CD14-positive monocyte (primary cell): Measurements from ENCODE around the gene EMC7.

GRCh38 chr15:32030804-32031292 is 533 bp downstream of the CHRNA7 start:
- CAGE, long polyA plus RNA = no peak

DNA sequence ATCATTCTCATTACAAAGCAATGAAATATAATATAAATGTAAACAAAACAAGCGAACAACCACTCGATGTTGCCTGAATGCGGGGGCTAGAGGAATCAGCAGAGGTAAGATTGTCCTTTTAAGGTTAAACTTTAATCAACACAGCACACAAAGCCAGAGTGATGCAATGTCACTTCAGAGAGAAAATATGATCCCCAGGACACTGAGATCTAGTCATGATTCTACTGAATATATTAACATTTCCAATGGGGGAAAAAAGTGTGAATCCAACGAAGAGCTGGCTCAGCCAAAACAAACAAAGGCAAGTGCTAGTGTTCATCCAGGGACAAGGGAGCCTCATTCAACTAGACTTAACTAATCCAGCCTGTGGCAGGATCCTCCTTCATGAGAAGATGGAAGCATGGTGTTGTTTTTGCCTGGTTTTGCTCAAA is 35.7 kb downstream of the SCG5 start:
- CAGE, long polyA plus RNA = no peak

GRCh38 chr15:32861832-32862311 is 144.1 kb downstream of the GREM1 start:
- CAGE, long polyA plus RNA = no peak

DNA sequence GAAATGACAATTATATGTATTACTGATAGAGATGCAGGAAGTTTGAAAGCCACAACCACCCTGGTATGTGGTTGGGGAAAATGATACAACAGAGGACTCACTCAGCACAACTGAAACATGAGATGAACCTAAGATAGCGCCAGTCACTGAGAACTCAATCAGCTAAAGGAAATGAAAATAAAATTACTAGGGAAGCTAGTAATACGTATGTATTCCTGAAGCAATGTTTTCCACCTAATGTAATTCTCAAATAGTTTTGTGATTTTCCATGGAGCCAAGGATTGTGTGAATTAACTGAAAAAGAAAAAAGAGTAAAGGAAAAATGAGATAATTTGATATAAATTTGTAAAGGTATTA is 90.1 kb downstream of the FMN1 start:
- CAGE, long polyA plus RNA = no peak

DNA sequence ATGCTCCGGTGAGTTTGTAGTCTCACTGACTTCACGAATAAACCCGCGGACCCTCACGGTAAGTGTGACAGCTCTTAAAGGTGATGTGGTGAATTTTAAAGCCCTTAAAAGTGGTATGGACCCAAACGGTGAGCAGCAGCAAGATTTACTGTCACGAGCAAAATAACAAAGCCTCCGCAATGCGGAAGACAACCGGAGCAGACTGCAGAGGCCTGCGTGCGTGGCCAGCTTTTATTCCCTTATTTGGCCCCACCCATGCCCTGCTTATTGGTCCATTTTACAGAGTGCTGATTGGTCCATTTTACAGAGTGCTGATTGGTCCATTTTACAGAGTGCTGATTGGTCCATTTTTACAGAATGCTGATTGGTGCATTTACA is 65.9 kb downstream of the FMN1 start:
- CAGE, long polyA plus RNA = no peak

- CAGE, long polyA plus RNA = no peak
Observed at GRCh38 chr15:33856203-33856726, 112.0 kb upstream of the CHRM5 start.

DNA sequence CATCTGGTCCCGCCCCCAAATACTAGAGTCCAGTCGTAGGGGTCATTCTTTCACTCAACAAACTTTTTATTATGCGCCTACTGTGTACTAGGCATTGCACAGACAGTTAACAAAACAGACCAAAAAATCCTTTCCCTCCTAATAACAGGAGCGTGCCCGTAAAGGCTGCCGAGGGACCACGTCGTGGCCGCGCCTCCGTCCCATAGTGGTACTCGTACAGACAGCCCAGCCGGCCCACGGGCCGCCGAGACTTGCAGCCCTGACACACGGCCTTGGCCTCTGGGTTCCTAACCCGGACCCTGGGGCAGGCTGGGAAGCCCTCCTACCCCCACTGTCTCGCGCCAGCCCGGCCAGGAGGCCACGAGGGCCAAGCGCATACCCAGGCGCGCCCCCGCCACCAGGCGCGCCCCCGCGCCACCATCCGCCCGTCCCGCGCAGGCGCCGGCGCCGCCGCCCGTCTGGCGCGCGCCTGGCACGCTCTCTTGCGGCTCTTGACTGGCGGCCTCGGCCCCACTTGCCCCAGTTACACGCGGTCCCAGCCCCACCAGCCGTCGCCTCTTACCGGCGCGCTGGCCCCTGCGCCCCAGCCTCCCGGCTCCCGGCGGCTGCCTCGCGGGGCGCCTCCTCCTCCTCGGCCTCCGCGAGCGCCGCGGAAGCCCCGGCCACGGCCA is 651 bp downstream of the AVEN start:
- CAGE, long polyA plus RNA = no peak

- CAGE, long polyA plus RNA = no peak
Observed at GRCh38 chr15:34101233-34101973, at the start of gene EMC7. EMC7 (minus strand) TSS chr15:34101862.

GRCh38 chr15:34239104-34239790 is 14.4 kb downstream of the EMC4 start:
- CAGE, long polyA plus RNA = no peak

GRCh38 chr15:34337232-34337597 is 366 bp downstream of the SLC12A6 start:
- CAGE, long polyA plus RNA = no peak

DNA sequence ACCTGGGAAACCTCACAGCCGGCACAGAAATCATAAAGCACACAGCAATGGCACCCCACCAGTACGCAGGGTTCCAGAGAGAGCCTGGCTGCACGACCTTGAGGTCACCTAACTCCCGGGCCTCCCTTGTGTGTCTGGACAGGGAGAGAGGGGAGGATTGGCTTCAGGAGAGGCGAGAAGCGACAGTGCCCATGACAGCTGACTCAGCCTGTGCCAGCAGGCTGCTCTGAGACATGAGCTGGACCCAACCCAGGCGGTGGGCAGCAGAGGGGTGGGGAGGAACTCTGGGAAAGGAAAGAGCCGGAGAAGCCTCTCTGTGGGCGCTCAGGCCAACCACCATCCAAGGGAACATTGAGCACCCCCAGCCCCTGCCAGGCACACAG is 3.0 kb downstream of the GOLGA8B start:
- CAGE, long polyA plus RNA = no peak

GRCh38 chr15:34584342-34584858 is 949 bp upstream of the GOLGA8B start:
- CAGE, long polyA plus RNA = no peak

DNA sequence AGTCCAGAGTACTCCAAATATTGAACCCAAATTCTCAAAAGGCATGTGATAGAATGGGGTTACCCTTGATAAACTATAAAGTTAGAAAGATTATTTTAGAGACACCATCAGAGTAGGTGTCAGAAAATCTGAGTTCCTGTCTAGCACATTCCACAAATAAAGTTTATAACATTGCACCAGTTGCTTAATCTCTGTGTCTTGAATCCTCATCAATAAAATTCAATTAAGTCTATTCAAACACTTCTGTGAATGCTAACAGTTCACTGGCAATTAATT is 6.5 kb downstream of the ACTC1 start:
- CAGE, long polyA plus RNA = no peak

- CAGE, long polyA plus RNA = no peak
Observed at GRCh38 chr15:34791865-34792774, 3.2 kb downstream of the ACTC1 start.

DNA sequence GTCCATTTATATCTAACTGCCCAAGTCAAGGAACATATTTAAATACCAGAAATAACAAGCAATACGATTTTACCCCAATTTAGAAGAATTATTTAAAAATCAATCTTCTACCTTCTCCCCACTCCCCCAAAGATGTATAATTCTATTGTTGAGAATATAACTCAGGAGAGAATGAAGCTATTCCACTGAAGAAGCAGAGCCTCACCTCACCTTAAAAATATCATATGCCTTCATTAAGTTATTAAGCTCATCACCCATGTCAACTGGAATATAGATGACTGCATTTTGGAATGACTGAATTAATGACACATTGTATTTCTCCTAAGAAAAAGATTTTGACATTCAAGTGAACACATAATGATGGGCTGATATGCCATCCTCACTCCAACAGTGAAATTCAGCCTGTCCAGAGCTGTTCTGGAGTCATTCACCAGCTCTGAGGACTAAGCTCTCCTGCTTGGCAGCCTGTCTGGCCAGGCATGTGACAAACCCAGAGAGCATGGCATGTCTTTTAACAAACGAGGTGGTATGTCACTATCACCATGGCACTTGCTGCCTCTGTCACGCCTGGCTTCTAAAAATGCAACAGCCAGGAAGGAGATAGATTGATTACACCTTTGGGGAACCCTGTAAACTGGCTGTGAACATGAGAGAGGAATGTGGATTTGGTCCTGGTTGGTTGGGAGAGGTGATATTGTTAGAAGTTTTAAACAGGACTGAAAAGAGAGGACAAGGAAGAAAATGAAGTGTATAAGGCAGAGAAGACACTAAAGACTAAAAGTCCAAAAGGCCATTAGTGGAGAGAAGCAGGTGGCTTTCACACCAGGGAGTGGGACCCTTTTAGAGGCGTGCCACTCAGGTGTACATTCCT is 1.5 kb downstream of the ACTC1 start:
- CAGE, long polyA plus RNA = no peak

DNA sequence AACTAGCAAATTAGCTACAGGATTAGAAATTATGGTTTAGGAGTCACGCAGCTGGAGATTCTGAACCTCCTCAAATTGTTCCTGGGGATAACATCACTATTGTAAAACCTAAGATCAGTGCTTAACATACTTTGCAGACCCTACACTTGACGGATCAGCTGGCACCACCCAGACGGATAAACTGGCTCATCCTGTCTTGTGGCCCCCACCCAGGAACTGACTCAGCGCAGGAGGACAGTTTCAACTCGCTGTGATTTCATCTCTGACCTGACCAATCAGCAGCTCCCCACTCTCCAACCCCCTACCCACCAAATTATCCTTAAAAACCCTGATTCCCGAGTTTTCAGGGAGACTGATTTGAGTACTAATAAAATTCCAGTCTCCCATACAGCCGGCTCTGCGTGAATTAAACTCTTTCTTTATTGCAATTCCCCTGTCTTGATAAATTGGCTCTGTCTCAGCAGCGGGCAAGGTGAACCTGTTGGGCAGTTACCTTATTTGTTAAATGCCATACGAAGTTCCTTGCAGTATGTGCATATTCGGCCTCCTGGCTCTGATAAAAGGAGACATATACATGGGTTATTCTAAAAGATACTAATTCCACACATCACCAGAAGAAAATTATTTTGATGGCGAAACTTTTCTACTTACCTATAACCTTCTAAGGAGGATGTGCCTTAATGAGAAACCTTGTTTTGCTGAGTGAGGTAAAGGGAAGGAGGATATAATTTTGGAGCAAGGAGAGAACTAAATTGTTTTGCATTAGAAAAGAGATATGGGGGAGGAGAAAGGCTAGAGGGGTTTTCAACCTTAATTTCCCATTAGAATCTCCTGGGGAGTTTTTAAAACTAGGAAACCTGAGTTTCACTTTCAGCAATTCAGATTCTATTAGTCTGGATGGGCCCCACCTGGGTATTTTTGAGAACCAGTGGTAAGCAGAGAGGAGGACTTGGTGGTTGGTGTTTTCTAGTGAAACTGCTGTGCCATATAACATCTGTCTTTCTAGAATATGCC is 23.3 kb downstream of the NANOGP8 start:
- CAGE, long polyA plus RNA = no peak

GRCh38 chr15:35630520-35630880 is 84.5 kb upstream of the DPH6 start:
- CAGE, long polyA plus RNA = no peak

GRCh38 chr15:36594470-36594973 is 15.1 kb downstream of the CDIN1 start:
- CAGE, long polyA plus RNA = no peak

GRCh38 chr15:36613143-36613596 is 33.7 kb downstream of the CDIN1 start:
- CAGE, long polyA plus RNA = no peak

GRCh38 chr15:36647310-36647787 is 67.9 kb downstream of the CDIN1 start:
- CAGE, long polyA plus RNA = no peak